Hair follicle dermal papilla cell (primary cell): ENCODE results near the genes CD226, FBXO15 and TIMM21.

- CAGE, long polyA plus RNA, result no peak
These were observed 302.4 kb downstream of the SERPINB8 start for GRCh38 chr18:64272219-64272755.

DNA sequence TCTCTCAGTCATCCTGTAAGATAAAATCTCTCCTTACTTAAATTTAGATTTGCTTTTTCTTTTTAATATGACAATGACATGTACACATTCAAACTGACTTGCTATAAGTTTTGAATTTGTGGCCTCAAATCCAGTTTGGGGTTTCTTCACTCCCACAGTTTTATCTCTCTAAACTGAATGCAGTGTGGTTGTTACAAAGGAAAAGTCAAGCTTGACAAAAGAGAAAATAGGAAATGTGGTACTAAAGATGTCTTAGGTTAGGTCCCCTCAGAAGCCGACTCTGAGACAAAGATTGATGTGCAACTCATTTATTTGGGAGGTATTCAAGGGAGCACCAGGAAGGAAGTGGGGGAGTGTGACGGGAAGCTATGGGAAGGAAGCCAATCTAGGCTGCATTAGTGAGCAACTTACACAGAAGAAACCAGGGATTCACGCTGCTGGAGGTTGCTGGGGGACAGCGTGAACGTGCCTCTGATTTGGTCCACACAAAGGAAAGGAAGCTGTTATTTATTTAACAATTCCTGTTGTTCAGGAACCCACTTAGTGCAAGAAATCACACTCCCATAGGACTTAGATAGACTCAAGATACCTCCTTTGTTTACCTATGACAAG lies 306.8 kb downstream of the SERPINB8 start:
- CAGE, long polyA plus RNA, result no peak

DNA sequence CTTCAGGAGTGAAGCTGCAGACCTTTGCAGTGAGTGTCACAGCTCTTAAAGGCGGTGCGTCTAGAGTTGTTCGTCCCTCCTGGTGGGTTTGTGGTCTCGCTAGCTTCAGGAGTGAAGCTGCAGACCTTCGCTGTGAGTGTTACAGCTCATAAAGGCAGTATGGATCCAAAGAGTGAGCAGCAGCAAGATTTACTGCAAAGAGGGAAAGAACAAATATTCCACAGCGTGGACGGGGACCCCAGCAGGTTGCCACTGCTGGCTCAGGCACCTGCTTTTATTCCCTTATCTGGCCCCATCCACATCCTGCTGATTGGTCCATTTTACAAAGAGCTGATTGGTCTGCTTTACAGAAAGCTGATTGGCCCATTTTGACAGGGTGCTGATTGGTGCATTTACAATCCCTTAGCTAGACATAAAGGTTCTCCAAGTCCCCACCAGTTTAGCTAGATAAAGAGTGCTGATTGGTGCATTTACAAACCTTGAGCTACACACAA lies 254.3 kb downstream of the CDH7 start:
- CAGE, long polyA plus RNA, result no peak

DNA sequence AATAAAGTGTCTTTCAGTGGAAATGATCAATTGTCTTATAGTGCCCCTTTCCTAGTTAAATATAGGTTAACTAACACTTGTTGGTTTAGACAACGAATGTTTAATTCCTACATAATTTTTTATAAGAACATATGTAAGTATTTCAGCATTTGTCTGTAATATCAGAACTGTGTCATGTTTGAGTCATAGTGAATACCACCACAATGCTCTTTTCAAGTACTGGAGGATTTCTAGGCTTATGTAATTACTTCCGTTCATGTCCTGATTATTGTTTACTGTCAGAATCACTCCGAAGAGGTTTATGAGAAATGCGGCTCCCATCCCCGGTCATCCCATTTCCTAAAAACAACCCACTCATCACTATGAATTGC lies 45.2 kb downstream of the CDH19 start:
- CAGE, long polyA plus RNA, result no peak

- CAGE, long polyA plus RNA, result no peak
These were observed 32.0 kb downstream of the CDH19 start for GRCh38 chr18:66571901-66572327.

DNA sequence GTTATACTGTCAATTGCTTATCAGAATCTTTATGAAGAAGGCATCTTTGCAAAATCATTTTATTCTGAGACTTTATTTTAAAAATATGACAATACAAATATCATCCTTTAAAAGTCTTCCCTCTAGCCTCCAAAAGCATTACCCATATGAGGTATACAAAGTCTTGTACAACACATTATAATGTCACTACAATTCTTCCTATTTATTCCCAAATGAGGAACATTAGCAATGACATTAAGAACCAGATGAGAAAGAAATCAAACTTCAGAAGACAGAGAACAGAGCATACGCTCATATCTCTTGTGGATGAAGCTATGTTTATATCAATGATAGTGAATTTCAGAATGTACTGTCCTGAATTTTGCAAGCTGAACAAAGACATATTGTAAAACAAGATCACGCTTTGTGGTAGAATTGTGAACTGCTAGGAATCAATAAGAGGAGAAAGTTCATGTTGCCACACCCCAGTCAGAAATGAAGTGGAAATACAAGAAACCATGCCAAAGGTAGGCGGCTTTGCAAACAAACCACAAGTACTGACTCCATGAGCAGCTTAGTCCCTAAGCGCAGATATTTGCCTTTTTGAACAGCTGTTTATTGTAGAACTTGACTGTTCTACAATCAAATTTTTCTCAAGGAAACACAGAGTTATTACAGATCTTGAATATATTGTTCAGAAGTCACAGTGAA lies 120.6 kb upstream of the CDH19 start:
- CAGE, long polyA plus RNA, result no peak

DNA sequence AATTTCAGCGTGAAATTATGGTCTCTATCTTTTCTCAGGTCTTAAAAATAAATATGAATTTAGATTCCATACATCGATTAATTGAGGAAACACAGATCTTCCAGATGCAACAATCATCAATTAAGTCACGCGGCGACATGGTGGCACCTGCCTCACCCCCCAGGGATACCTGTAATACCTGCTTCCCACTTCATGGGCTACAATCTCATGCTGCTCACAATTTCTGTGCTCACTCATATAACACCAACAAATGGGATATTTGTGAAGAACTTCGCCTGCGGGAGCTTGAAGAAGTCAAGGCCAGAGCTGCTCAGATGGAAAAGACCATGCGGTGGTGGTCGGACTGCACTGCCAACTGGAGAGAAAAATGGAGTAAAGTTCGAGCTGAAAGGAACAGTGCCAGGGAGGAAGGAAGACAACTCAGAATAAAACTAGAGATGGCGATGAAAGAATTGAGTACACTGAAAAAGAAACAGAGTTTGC lies 38.9 kb downstream of the CCDC102B start:
- CAGE, long polyA plus RNA, result no peak

DNA sequence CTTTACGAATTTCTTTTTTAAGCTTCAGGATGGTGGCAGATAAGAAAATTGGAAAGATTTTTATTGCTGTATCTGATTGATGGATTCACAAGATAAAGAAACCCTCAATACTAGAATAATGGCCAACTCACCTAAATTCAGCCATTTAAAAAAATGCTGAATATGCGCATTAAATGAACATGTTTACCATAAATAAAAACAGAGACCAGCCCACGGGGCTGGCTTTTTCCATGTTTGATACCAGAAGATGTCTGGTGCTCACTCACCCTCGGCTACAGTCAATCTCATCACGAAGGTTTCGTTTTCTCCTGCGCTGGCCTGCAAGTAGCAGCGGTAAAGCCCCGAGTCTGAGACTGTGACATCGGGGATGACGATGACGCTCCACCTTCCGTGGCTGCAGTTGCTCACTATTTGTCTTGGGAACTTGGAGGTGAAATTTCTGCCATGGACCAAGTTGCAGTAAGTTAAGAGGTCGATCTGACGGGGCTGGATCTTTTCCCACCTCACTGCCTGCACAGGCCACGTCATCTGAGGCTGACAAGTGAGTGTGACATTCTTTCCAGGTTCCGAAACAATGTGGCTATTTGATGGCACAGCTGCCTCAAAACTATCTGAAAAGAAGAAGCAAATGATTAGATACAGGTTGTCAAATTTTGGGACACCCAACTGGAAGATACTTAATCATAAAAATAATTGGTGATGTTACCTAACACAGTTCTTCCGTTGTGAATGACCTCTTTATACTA lies 52.1 kb downstream of the CD226 start:
- CAGE, long polyA plus RNA, result no peak

- CAGE, long polyA plus RNA, result no peak
These were observed at the start of gene CD226 for GRCh38 chr18:69947234-69948210. TSS of gene CD226 (minus strand) at chr18:69947873.

GRCh38 chr18:70285410-70285793 lies 3.4 kb upstream of the SOCS6 start:
- CAGE, long polyA plus RNA, result no peak

GRCh38 chr18:70288166-70288327 lies 798 bp upstream of the SOCS6 start:
- CAGE, long polyA plus RNA, result no peak

DNA sequence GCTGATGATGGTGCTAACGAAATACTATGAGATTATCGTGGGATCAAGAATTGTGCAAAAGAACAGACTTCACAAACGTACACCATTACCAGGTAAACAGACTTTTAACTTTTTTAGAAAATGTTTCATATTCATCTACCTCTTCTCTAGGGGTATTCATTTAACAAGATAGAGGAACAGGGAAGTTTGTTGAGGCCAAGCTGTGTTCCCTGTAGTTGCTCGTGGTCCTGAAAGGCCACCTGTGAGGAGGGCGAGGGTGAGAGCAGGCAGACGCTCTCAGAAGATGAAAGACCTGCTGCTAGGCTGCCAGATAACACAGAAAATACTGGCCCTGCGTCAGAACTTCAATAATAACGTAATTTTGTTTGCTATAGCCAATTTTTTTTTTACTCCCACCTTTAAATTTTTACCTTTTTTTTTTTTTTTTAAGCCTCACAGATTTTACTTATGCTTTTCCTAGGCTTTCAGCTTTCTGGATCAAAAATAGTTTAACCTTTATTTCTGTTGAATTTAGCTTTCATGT lies 42.1 kb downstream of the SOCS6 start:
- CAGE, long polyA plus RNA, result no peak

DNA sequence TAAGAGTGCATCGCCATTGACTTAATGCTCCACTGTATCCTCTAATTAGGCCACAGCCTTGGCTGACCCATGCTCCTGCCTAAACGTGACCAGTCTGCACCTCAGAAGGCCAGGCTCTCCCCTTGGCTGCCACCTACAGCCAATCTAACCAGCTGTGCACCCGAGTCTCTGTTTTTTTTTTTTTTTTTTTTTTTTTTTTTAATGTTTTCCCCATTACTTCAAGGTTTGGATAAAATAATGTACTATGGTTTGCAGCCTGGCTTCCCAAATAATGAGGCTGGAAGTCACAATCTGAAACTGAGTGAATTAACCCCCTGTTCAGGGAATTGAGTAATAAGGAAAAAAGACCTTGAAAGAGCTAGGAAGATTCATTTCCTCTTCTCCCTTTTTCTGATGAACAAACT lies 361.3 kb downstream of the SOCS6 start:
- CAGE, long polyA plus RNA, result no peak

DNA sequence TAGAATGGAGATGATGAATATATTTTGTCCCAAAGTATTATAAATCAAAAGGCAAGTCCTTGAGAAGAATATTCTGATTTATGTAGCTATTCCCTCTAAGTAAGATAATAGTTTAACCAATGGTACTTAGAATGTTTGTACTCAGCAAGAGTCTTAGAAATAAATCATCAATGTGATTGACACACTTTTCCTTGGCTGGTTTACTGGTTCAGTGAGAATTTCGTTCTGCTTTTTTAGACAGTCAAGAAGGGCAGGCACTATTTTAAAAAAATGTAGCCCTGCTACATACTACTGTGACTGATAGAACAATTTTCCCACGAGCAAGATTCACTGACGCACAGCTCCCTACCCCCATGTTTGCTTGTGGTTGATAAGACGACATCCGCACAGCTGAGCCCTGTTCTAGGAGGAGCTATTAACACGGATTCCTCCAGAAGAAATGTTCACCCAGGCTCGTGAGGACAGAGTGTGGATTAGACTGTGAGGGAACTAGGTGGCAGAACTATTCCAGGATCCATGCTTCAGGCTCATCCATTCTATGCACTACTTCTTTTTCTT lies 370.1 kb downstream of the SOCS6 start:
- CAGE, long polyA plus RNA, result no peak

GRCh38 chr18:71578758-71579083 lies 965.4 kb downstream of the CBLN2 start:
- CAGE, long polyA plus RNA, result no peak

GRCh38 chr18:74147129-74148190 lies at the start of gene FBXO15:
TSS of gene FBXO15 (minus strand) at chr18:74147834.
- CAGE, long polyA plus RNA, result no peak

- CAGE, long polyA plus RNA, result no peak
These were observed at the start of gene TIMM21 for GRCh38 chr18:74148240-74149358. TSS of gene TIMM21 (plus strand) at chr18:74148523.

DNA sequence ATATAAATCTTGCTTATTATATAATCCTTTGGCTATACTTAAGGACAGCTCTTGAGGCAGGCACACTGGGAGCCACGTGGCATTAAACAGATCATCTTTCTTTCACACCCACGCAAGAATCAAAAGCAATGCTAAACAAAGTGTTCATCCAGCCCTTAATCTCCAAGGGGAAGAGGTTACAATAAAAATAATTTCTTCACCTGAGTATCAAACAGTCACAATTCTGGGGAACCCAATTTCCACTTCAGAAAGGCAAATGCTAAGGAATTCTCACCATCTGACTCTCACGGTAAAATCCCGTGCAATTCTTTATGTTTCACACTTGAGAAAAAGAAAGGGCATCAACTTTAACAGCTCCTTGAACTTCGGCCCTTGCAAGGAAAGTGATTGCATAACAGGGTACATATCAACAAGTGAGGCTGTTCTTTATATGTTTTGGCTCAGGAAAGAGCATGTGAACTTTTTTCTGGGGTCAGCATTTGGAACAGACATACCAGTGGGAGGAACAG lies 57.7 kb downstream of the CYB5A start:
- CAGE, long polyA plus RNA, result no peak

GRCh38 chr18:74284153-74285028 lies 7.4 kb downstream of the CYB5A start:
- CAGE, long polyA plus RNA, result no peak

DNA sequence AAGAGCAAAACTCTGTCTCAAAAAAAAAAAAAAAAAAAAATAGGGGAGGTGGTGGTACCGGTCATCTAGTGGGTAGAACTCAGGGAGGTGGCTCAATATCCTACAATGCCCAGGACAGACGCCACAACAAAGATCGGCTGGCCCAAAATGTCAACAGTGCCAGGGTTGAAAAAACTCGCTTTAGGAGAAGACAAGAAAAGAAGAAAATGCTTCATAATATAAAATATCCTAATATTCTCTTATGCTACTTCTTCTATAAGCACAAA lies 2.1 kb downstream of the CYB5A start:
- CAGE, long polyA plus RNA, result no peak